Adrenal gland (tissue), 7 donors: ENCODE measurements around a stretch of chr9.

GRCh38 chr9:21905957-21906602 is 68.6 kb downstream of the CDKN2A start:
- PRO-cap, 3 experiments: no peak in any of the 3 experiments
- RAMPAGE, long total RNA, 4 experiments: no peak in any of the 4 experiments
- RRBS: no CpG with 5 or more reads among the region's 5 CpGs

- PRO-cap, 3 experiments: no peak in any of the 3 experiments
- RAMPAGE, long total RNA, 4 experiments: no peak in any of the 4 experiments
- RRBS: no CpG with 5 or more reads among the region's 4 CpGs
These were observed 63.3 kb downstream of the CDKN2A start for GRCh38 chr9:21911087-21911951.

GRCh38 chr9:22050978-22051341 is 41.9 kb upstream of the CDKN2B start:
- PRO-cap, 3 experiments: no peak in any of the 3 experiments
- RAMPAGE, long total RNA, 4 experiments: no peak in any of the 4 experiments
- RRBS: no CpG with 5 or more reads among the region's 2 CpGs

GRCh38 chr9:23438250-23438951 is 387.6 kb downstream of the ELAVL2 start:
- PRO-cap, 3 experiments: no peak in any of the 3 experiments
- RAMPAGE, long total RNA, 4 experiments: no peak in any of the 4 experiments
- RRBS: no CpG with 5 or more reads among the region's 10 CpGs

DNA sequence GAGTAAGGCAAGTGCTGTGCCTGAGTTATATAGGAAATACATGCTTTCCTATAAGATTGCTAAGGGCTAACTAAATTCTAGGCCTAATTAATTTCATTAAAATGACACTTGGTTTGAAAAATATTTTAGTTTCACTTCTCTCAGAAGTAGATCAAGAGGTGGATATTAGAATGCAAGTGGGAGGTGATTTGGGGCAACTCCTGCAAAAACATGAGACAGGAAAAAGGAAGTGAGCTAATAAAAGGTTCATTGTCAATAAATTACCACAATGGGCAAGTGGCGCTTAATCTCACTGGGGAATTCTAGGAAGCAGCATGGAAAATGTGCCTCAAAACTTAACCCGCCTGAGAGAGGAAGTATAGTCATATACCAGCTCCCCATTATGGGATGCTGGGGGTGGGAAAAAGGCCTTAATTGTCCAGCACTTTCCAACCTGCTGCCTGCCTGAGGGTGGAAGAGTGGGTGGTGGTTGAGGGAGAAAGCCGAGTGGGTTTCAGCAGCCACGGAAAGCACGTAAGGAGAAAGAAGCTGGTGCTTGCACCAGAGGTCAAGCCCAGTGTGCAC is 204.1 kb downstream of the ELAVL2 start:
- PRO-cap, 3 experiments: no peak in any of the 3 experiments
- RAMPAGE, long total RNA, 4 experiments: no peak in any of the 4 experiments
- RRBS: no CpG with 5 or more reads among the region's 5 CpGs

GRCh38 chr9:23850914-23851462 is 24.9 kb upstream of the ELAVL2 start:
- PRO-cap, 3 experiments: peak in 1 of 3 experiments; most common plus-strand start chr9:23851258 (in 1); most common minus-strand start chr9:23851095 (in 1)
- RAMPAGE, long total RNA, 4 experiments: no peak in any of the 4 experiments
- RRBS: 3% methylated on average over 9 of the region's 46 CpGs

GRCh38 chr9:26888117-26888828 is 4.3 kb downstream of the CAAP1 start:
- PRO-cap, 3 experiments: no peak in any of the 3 experiments
- RAMPAGE, long total RNA, 4 experiments: no peak in any of the 4 experiments
- RRBS: no CpG with 5 or more reads among the region's 3 CpGs

GRCh38 chr9:27121865-27122604 is 13.0 kb downstream of the TEK start:
- PRO-cap, 3 experiments: no peak in any of the 3 experiments
- RAMPAGE, long total RNA, 4 experiments: no peak in any of the 4 experiments
- RRBS: no CpG with 5 or more reads among the region's 7 CpGs

GRCh38 chr9:27192466-27192828 is 83.4 kb downstream of the TEK start:
- PRO-cap, 3 experiments: no peak in any of the 3 experiments
- RAMPAGE, long total RNA, 4 experiments: no peak in any of the 4 experiments
- RRBS: no CpG with 5 or more reads among the region's 7 CpGs

DNA sequence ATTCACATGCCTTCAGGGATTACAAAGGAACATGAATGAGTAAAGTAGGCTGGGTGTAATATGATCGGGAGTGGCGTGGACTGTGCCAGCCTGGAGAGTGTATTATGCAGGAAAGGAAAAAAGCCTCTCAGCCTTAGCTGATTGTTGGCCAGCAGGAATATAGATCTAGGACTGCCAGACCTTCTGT is 74.6 kb upstream of the EQTN start:
- PRO-cap, 3 experiments: no peak in any of the 3 experiments
- RAMPAGE, long total RNA, 4 experiments: no peak in any of the 4 experiments
- RRBS: no CpG with 5 or more reads among the region's 2 CpGs

DNA sequence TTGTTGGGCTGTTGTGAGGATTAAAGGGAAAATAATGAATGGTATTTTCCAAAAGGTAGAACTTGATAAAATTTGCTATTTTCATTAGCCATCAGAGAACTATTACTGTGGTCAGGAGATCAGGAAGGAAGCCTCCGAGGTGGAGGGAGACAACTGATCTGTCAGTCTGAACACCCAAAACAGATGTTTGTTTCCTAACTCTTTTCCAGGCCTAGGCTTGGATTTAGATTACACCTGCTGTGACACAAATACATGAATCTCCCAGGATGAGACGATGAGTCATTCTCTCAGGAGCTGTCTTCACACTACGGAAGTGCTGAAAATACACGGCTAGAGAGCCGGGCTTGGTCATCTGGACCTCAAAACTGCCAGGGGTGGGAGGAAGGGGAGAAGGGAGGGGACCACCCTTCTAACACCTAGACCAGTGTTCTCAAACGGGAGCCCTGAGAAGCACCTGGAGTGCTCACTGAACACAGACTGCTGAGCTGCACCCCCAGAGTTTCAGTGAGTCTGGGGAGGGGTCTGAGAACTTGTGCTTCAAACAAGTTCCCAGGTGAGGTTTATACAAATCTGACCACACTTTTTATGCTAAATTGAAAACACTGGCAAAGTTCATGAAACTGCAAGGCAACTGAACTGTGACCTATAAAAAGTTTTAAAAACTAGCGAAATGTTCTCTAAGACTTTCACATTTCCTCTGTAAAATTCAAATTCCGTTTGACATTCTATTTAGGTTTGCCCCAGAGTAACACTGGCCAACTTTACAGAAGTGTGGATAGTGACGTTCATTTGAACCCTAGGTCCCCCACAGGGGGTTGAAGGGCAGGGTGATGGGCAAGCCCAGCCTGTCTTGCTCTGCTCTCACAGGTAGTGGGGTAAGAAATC is 80.4 kb upstream of the EQTN start:
- PRO-cap, 3 experiments: no peak in any of the 3 experiments
- RAMPAGE, long total RNA, 4 experiments: no peak in any of the 4 experiments
- RRBS: no CpG with 5 or more reads among the region's 9 CpGs

DNA sequence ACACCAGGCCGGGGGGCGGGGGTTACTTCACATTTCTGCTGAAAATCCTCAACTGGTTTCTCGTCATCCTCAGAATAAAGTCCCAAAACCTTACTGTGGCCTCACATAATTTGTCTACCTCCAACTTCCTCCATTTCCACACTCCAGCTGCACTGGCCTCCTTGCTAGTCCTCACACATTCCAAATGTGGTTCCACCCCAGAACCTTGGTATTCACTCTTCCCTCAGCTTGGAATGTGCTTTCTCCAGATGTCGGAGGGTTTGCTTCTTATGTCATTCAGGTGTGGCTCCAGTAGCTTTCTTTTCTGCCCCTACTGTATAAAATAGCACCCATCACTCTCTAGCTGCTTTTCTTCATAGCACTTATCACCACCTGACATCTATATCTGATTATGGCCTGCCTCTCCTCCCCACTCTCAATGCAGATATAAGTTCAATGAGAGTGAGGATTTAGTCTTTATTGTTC is 102.5 kb upstream of the IFNK start:
- PRO-cap, 3 experiments: no peak in any of the 3 experiments
- RAMPAGE, long total RNA, 4 experiments: no peak in any of the 4 experiments
- RRBS: no CpG with 5 or more reads among the region's 4 CpGs

DNA sequence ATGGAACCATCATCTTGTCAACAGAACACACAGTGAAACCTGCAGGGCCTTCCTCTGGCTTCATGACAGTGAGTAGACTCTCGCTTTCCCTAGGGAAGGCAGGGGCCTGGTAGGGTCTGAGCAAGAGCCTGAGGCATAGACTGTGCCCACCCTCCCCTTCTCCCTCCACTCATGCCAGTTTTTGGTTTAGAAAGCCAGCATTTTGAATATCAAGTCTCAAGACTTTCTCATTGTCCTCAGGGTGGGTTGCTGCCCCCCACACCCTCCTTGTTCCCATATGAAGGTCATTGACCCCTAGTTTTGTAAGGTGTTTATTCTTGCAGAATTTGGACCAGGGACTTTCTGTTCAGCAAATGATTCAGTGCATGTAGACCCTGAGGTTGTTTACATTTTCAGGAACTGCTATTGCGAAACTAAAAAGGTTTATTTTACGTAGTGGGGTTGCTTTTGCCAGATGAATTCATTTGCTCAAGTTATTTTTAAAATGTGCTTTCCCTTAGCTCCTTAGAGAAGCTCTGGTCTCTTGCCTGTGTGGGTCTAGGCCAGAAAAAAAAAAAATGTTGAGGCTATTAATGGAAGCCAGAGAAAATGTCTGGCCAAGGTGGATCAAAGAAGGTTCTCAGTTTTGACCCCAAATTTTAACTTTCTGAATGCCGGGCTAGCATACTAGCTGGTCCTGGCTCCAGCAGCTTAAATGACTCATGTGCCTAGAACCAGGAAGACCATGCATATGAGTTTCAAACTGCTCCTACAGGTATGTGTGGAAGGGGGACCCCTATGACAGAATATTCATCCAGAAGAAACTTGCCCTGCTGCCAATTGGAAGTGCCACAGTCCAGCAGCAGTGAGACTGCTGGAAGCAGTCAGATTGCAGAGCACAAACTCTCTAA is 10.1 kb upstream of the MOB3B start:
- PRO-cap, 3 experiments: no peak in any of the 3 experiments
- RAMPAGE, long total RNA, 4 experiments: no peak in any of the 4 experiments
- RRBS: no CpG with 5 or more reads among the region's 4 CpGs

DNA sequence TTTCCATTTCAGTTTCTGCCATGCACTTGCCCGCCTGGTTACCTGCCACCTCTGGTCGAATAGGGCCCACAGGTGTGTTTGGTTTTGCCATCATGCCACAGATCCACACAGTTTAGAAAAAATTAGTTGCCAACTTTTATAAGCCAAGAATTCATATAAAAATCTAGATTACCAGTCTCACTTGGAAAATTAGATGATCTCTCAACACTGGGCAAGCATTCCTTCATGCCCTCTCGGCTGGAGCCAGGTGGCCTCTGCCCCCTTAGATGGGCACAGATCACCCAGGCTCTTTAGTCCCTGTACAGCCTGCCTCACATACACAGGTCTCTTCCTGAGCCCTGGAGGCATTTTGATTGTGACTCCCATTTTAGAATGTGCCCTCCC is 19.9 kb downstream of the ACO1 start:
- PRO-cap, 3 experiments: no peak in any of the 3 experiments
- RAMPAGE, long total RNA, 4 experiments: no peak in any of the 4 experiments
- RRBS: no CpG with 5 or more reads among the region's 3 CpGs

- PRO-cap, 3 experiments: no peak in any of the 3 experiments
- RAMPAGE, long total RNA, 4 experiments: no peak in any of the 4 experiments
- RRBS: no CpG with 5 or more reads among the region's 8 CpGs
These were observed 16.6 kb downstream of the DNAJA1 start for GRCh38 chr9:33041474-33042187.

- PRO-cap, 3 experiments: no peak in any of the 3 experiments
- RAMPAGE, long total RNA, 4 experiments: no peak in any of the 4 experiments
- RRBS: no CpG with 5 or more reads among the region's 7 CpGs
These were observed 3.0 kb downstream of the SMU1 start for GRCh38 chr9:33073380-33073888.

DNA sequence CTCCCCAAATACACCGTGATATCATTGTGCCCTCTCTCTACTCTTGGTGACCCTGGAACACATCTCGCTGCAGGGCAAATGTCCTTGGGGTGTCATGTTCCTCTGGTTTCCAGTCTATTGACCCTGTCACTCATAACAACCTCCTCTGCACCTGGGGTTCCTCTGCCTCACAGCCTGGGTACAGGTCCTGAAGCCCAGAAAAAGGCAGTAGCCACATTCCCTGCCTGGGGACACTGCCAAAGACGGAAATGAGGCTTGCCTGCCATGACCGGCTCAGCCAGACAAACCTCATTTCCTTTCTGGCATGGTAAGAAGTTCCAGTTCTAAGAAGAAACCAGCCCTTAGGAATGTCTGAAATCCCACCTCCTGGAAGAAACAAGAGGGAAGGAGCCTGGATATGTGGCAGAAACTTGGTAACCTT is 30.5 kb upstream of the SMU1 start:
- PRO-cap, 3 experiments: no peak in any of the 3 experiments
- RAMPAGE, long total RNA, 4 experiments: no peak in any of the 4 experiments
- RRBS: no CpG with 5 or more reads among the region's 4 CpGs

DNA sequence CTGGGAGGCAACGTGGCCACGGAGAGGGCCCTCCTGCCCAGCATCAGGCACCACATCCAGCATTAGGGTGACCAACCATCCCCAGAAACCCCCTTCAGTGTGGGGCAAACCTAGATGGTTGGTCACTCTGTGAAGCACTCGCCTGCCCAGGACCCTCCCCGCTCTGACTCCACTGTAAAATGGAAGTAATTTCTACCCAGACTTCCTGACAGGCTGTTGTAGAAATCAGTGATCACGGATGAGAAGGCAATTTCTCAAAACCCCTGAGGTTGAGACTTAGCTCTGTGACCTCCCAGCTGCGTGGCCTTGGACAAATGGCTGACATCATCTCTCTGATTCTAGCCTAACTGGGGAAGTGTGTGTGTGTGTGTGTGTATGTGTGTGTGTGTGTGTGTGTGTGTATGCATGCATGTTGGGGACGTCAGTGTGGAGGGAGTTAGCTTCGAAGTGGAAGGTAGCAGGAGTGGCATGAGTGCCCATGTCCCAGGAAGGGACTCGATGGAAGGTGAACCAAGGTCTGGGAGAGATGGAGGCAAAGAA is 31.5 kb downstream of the B4GALT1 start:
- PRO-cap, 3 experiments: peak in 2 of 3 experiments; most common minus-strand start position 181 of the sequence (in 1)
- RAMPAGE, long total RNA, 4 experiments: no peak in any of the 4 experiments
- RRBS: no CpG with 5 or more reads among the region's 9 CpGs

GRCh38 chr9:33164304-33165057 is 2.7 kb downstream of the B4GALT1 start:
- PRO-cap, 3 experiments: peak in 3 of 3 experiments; most common plus-strand start chr9:33164644 (in 3); most common minus-strand start chr9:33164378 (in 1)
- RAMPAGE, long total RNA, 4 experiments: no peak in any of the 4 experiments
- RRBS: no CpG with 5 or more reads among the region's 12 CpGs

- PRO-cap, 3 experiments: no peak in any of the 3 experiments
- RAMPAGE, long total RNA, 4 experiments: no peak in any of the 4 experiments
- RRBS: no CpG with 5 or more reads among the region's 4 CpGs
These were observed 7.7 kb downstream of the BAG1 start for GRCh38 chr9:33256744-33257229.